Hair follicular keratinocyte (primary cell): ENCODE results near the genes FAM180B, OR4S1 and OR4C12.

GRCh38 chr11:47369210-47369690, 9.1 kb downstream of the SPI1 start:
- RAMPAGE, long total RNA, result no peak

GRCh38 chr11:47391020-47391652, 12.8 kb upstream of the SPI1 start:
- RAMPAGE, long total RNA, result no peak

DNA sequence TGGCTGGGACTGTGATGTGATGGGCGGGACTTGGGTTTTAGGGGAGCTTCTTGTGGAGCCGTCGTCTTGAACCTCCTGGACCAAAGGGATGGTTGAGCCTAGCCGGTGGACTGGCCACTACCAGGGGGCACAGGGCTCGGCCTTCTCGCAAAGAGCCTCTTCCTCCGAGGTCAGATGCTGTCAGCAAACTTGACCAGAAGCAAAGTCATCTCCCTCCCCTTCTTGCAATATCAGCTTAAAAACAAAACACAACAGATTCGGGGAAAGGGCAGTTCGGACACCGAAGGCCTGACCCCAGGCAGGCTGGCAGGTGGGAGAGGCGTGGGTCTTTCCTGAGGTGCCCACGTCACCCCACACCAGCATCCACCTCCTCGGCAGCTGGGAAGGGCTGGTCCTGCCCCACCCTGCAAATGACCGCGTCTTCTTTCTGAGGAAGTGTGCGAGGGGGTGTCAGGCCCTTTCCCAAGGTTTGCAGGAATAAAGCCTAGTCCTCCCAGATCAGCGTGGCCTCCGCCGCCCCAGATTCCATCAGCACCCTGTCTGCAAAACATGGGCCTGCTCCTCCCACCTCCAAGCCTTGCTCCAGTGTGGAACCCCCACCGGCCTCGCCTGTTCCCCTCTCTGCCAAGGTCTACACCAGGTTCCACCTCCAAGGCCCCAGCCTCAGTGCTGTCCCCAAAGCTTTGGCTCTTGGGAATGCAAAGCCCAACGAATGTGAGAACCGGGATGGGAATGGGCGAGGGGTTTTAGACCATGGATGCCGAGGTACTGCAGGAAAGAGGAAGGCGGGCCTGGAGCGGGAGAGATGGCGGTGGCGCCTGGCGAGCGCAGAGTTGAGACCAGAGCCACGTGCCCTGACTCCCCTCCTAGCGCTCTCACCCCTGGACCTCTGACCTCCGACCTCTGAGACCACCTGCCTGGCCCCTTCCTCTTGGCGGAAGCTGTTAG, 14.4 kb upstream of the SLC39A13 start:
- RAMPAGE, long total RNA, result no peak

- RAMPAGE, long total RNA, result no peak
Measured at GRCh38 chr11:47586405-47586871, at the start of gene FAM180B. FAM180B (plus strand) TSS chr11:47586678.

GRCh38 chr11:47725583-47726190, 10.5 kb upstream of the AGBL2 start:
- RAMPAGE, long total RNA, result no peak

DNA sequence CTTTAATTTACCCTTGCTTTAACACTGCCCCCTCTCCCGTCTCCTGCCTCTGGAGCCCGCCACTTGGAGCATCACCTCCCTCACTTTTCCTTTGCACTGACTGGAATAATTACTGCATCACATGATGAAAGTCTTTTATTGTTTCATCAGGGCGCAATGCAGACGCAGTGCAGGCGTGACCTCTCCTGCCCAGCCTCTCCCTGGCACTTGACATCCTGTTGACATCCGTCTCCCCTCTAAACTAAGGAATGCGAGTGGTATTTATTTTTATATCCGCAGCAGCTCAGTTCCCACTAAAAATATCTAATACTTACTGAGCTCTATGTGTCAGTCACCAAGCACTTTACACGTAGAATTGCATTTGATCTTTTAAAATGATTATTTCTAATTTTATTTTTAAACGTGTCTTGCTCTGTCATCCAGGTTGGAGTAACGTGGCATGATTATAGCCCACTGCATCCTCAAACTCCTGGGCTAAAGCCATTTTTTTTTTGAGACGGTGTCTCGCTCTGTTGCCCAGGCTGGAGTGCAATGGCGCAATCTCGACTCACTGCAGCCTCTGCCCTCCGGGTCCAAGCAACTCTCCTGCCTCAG, 1.3 kb upstream of the FNBP4 start:
- RAMPAGE, long total RNA, result no peak

- RAMPAGE, long total RNA, result no peak
Measured at GRCh38 chr11:47924154-47924409, 56.3 kb upstream of the PTPRJ start.

GRCh38 chr11:47924410-47924814, 55.9 kb upstream of the PTPRJ start:
- RAMPAGE, long total RNA, result no peak

- RAMPAGE, long total RNA, result no peak
Measured at GRCh38 chr11:48024385-48025104, 44.2 kb downstream of the PTPRJ start.

- RAMPAGE, long total RNA, result no peak
Measured at GRCh38 chr11:48031807-48032480, 51.6 kb downstream of the PTPRJ start.

DNA sequence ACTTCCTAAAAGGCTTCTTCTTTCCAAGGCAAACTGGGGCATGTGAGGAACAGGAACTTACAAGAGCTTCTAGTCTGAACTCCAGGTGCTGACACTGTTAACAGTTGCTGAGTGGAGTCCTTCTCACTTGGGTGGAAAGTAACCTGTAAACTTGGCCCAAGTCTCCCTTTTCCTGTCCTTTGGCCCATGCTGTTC, 53.5 kb downstream of the PTPRJ start:
- RAMPAGE, long total RNA, result no peak

GRCh38 chr11:48049729-48050236, 69.4 kb downstream of the PTPRJ start:
- RAMPAGE, long total RNA, result no peak

GRCh38 chr11:48062540-48063035, 82.2 kb downstream of the PTPRJ start:
- RAMPAGE, long total RNA, result no peak

GRCh38 chr11:48094312-48094773, 114.0 kb downstream of the PTPRJ start:
- RAMPAGE, long total RNA, result no peak

DNA sequence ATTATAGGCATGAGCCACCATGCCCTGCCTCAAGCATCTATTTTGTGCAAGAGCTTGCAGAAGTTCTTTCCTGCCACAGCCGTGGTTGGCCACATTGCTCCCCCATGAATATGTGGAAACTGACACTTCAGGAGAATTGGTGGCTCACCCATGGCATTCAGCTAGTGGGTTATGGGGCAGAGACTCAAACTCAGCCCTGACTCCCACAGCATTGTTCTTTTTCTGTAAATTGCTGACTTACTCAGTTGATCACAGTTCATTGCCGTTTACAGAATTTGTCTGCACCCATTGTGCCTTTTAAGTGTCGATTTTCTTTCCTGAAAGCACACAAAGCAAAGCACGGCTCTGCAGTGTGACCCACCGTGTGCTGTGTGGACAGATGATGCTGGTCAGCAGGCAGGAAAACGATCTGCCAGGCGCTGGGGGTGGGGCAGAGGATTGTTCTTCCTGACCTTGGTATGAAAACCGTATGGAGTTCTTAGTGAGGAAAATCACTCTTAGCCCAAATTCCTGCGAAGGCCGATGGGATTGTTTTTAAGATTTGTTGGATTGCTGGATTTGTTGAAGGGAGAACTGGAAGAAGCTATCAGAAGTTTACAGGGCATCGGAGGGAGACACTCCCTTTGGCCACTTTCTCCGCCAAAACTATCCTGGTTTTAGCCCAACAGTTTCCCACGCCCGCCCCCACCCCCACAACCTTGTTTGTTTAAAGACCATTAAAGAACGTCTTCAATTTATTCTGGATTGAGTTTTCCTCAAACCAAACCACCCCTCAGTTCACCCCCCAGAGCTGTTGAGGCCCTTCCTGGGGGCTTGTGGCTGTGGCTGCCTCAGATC, 115.7 kb downstream of the PTPRJ start:
- RAMPAGE, long total RNA, result no peak

DNA sequence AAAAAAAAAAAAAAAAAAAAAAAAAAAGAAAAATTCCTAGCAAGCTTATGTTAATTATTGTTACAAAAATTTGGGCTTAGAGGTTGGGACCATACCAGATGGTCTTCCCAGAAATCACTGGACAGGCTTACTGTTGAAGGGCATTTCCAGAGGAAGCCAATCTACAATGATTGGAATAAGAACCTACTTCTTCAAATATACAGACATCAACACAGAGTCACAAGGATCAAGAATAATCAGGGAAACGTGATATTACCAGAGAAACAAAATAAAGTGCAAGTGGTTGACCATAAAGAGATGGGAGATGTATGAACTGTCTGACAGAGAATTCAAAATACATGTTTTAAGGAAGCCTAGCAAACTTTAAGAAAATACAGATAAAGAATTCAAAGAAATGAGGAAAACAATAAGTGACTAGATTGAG, 102.2 kb upstream of the OR4B1 start:
- RAMPAGE, long total RNA, result no peak

DNA sequence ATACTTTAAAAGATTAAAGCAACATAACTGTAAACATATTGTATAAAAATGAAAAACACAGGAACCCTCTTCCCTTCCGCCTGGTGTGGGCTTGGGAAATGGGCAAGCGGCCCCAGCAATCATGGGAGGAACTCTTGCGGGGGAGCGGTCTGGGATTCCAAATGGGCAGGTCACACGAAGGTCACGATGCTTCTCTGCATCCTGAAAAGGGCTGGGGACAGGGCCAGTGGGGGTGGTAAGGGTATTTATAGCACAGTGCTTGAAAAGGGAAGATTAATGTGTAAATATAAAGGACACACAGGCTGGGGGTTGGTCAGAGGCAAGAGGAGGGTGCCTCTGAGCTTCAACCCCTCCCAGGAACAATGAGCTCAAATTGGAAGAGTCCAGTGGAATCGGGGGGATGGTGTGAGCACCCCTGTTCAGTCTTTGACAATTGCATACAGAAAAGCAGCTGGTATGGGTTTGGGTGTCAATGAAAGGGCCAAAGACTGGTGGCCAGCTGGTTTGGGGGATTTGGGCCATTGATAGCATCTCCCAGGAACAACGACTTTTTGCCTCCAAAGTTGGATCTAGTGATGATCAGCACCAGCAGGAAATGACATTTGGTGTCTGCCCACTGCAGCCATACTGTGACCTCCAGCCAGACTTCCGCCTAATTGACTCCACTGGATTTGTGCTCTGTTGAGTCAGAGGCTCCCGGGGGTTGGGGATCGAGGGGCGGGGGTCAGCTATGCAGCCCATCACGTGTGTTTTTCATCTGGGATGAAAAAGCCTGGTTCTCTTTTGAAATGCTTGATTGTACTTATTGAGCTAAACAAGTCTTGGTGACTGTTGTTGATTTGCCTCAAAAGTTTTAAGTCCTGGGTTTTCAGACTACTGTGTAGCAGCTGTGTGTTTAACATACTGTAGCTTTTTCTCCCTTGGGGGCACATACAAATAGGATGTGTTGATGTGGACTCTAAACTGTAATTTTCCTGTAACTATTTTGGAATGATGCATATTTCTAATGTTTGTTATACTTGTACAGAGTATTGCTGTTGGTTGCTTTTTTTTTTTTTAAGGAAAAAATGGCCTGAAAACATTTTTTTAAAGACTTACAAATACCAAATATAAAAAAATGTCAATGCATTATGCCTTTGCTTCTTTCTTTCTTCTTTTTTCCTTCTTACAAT, 46.5 kb upstream of the OR4B1 start:
- RAMPAGE, long total RNA, result no peak

DNA sequence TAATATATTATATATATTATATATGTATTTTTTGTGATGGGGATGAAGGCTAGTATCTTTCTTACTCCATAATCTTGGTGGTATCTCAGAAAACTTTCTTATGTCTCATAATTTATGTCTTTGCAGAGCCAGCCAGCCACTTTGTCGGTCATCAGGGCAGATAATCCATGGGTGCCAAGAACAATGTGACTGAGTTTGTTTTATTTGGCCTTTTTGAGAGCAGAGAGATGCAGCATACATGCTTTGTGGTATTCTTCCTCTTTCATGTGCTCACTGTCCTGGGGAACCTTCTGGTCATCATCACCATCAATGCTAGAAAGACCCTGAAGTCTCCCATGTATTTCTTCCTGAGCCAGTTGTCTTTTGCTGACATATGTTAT, at the start of gene OR4S1:
OR4S1 (plus strand) TSS at position 168 of the 380 bp plus-strand sequence.
- RAMPAGE, long total RNA, result no peak

DNA sequence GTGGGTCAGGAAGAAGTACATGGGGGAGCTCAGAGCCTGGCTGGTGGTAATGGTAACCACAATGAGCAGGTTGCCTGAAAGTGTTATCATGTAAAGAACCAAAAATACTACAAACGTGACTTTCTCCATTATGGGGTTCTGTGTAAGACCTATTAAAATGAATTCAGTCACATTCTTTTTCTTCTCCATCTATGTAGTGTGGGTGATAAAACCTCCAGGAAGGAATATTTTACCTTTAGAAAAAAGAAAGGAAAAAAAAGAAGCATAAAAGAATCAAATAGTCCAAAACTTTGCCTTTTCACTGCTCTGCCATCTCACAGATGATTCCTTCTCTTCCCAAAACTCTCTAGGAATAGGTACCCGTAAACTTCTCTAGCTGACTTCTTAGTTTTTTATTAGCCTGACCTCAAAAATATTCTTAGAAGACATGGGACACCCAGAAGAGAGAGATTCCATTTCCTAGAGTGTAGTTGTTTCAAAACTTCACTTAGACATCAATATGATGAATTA, at the start of gene OR4C12:
OR4C12 (minus strand) TSS at position 223 of the 510 bp plus-strand sequence.
- RAMPAGE, long total RNA, result no peak

DNA sequence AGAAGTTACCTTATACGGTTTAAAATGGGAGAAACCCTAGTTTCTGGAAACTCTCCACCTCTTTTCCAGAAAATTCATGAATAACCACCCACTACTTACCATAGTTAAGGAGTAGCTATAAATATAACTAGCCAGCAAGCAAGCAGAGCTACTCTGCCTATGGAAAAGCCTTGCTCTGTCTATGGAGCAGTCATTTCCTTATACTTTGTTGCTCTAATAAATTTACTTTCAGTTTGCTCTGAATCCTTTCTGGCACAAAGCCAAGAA, 54.8 kb upstream of the OR4C12 start:
- RAMPAGE, long total RNA, result no peak